SEM (cell line): ENCODE measurements around the gene ZNF735.

DNA sequence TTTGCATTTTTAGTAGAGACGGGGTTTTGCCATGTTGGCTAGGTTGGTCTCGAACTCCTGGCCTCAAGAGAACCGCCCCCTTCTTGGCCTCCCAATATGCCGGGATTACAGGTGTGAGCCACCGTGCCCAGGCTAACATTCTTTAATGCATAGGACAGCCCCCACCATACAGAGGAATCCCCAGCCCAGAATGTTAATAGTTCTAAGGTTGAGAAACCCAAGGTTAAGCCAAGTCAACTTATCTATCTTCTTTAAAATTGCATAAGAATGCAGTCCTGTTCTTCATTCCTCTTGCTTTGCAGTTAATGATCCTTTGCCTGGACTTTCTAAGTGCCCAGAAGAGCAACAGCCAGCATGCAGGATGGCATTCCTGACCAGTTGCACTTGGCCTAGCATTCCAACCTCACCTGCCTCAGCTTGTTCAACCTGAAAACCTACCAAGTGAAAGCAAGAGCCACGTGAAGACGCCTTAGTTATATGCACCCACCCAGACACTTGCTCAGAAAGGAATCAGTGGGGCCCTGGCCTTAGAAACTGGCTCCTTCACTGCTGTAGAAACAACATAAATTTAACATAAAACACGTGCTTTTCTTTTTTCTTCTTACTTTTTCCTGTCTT is 24.8 kb downstream of the EGFR start:
- PRO-cap = no peak

DNA sequence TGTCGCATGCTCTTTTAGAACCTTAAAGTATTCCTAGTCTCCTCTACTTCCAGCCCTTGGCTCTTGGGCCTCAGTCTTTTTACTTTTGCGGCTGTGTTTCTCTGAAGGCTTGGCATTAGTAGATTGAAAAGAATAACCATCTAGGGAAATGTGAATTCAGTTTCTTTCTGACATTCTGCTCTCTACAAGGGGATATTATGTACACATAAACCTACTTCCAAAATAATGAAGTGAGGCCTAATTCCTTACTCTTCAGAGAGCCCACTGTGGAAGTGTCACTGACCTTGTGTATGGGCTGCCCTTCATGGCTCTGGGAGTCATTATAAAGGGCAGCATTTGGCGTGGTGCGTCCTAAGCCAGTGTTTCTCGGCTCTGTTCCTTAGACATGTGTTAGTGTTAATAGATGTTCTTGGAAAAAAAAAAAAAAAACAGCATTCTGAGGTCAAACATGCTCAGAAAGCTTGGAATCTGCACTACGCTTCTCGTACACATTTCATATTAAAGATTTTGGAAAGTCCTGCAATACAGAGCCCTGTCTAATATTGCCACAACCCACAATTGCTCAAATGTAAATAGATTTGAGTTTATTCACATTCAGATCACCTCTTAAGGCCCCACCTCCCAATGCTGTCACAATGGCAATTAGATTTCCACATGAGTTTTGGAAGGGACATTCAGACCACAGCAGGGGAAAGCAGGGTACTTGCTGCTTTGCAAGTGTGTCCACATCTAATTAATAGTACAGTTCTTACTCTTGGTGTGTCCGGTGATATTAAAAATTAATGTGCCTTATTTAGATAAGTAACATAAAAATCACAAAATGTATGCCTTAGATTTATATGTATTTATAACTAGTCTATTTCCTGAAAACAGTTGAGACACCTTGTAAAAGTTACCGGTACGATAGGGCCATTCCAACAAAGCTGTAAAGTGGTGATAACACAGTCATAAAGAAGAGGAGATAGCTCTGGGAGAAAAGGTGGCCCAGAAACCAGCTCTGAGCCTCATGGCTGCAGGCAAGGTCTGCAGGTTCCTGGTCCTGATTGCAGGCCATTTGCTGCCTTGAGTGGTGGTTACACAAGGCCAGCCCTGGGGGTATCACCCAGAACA is 27.7 kb downstream of the EGFR start:
- PRO-cap = no peak

DNA sequence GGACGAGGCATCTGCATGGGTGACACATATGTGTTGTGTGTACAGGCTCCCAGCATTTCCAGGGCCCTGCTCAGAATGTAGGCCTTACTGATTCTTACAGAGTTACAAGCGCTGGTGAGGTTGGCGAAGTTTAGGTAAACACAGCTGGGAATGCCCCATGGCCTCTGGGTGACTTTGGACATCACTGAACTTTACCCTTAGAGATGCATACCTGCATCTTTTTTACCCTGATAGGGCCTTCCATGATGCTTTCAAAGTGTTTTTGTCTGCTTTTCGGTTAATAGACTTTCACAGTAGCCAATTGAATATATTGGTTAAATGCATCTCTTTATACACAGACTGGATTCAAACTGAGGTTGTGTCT is 29.4 kb downstream of the EGFR start:
- PRO-cap = no peak

GRCh38 chr7:55129613-55130388 is 111.0 kb downstream of the EGFR start:
- PRO-cap = no peak

GRCh38 chr7:55132387-55132811 is 113.6 kb downstream of the EGFR start:
- PRO-cap = no peak

- PRO-cap = no peak
Observed at GRCh38 chr7:55146407-55146772, 127.6 kb downstream of the EGFR start.

DNA sequence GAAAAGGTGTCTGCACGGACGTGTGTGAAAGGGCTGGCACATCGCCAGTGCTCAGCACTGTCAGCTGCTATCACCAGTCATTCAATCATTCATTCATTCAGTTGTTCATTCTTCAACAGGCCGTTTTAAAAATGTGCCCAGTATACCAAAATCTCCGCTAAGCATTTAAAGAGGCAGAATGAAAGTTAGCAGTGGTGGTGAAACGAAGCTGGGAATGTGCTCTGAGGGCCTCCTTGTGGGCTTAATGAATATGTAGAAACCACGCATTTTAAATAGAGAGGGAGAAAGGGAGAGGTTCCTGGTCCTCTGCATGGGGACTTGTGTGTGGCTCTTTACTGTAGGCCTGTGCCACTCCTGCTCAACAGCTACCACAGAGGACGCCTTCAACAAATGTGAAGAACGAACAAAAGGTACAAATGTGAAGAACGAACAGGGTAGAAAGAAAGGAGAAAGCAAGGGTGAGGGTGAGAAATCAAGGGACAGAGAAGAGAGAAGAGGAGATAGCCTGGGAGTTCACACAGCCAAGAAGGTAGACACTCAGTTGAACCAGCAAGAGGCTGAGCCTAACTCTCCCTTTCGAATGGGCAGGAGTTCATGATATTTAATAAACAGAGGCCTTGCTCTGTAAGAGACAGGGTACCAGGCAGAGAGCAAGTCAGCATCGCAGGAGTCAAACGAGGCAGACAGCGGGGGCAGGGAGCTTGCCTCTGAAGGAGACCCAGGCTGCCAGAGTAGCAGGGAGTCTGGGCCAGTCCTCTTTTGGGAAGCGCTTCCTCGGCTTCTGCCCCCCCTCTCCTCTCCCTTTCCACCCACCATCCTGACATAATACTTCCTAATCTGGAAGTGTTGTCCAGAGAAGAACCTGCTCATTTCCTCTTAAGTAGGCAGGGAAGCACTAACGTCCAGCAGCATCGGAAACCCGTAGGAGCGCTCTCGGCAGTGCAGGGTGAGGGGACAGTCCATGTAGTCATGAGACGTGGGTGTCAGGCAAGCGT is 170.8 kb downstream of the EGFR start:
- PRO-cap = no peak

DNA sequence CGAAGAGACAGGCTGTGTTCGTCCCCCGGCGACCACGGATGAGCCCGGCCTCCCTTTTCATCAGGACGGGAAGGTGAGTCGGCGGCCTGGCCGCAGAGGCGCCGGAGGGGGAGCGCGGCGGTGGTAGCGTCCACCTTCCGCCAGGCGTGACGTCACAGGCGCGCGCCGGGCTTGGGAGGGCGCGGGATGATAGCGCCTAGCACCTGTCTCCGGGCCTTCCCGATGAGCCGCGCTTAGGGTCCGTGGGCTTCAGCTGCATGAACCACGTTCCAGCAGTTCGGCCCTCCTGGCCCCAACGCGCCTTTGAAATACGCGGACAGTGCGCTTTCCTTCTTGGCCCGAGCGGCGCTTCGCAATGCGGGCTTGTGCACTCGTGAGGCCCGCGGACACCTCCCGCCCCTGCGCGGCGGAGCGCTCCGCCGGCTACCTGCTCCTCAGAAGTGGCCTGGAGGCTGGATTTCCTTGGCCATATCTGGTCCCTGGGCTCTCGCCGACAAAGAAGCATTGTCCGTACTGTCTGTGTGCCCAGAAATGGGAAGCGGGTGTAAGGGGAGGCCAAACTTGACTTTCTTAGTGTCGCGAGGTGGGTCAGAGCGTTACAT is 1.1 kb downstream of the LANCL2 start:
- PRO-cap = bidirectional peak, plus-strand start at position 199 of the sequence, minus-strand start at position 116 of the sequence

GRCh38 chr7:55475393-55475884 is 96.9 kb downstream of the VOPP1 start:
- PRO-cap = no peak

DNA sequence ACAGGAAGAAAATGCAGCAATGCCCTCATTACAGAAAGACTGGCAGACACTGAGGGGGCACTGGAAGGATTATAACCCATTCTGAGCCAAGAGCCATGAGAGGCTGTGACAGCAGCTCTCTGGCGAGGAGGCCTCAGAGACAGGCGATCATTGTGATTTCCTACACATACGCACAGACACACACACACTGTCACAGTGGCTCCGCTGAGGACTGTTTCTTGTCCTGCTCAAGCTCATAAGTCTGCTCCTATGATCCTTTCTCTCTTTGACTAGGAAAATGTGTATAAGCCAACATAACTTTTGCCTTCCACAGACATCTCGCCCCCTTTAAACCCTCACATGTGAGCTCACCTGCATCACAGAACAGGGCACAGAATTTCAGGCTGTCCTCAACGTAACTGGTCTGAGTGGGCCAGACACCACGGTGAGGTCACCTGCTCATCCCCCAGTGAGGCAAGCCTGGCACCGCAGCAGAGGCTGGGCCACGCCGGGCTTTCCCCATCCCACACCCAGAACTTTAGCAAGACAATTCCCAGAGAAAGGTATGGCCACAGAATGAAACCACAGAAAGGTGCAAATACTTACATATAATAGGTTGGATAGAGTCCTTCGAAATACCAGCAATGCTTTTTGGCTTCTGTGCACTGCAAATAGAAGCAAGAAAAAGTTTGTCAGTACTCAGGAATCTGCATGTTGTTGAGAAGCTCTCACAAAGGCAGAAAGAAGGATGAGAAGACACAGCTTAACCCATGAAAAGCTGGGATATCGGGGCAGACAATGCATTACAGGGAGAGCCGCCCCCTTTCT is 51.6 kb downstream of the VOPP1 start:
- PRO-cap = no peak

GRCh38 chr7:55534952-55535998 is 37.0 kb downstream of the VOPP1 start:
- PRO-cap = no peak

DNA sequence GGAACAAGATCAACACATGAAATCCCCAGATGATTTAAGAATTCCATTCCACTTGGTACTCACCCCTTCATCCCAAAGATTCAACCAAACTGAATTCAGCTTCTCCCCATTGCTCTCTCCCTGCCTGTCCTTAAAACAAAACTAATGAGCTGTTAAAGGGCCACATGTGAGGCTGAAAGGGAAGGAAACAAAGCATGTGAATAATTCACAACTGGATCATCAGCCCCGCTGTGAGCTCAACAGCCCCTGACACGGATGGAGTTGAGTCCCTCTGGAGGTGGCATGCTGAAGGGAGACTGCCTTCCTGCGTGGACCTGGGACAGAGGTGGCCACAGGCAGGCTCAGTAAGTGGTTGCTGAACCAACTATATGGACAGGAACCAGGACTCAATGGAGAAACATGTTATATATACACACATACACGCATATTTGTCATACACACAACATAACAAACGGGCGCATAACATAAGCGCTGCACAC is 32.8 kb downstream of the VOPP1 start:
- PRO-cap = no peak

DNA sequence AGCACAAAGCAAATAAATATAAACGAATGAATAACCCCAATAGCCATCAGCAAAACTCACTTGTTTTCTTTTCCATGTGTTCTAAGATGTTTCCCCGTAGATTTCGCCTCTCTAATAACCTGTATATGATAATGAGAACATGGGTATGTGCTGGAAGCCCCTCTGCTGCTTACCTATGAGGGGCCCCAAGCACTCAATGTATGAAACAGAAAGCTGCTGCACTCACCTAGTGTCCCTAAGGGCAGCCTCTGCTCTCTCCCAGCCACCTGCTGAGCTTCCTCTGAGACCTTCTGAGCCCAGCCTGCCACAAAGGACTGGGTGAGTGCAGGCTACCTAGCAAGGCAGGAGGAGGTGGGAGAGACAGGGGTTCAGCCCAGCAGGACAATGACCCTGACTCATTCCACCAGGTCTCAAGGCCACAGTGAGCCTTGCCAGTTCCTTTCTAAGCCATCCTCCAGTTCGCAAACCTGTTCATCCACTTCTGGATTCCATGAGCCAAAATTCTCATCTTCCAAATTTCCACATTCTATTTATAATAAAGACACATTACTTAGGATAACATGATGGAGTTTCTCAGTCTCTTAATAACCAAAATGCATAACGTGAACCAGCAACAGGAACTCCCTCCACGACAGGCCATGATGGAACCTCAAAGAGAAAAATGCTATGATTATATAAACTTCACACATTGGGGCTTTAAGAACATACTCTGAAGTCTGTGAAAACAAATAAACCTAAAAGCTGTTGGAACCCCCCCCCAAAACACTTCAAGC is 16.2 kb downstream of the VOPP1 start:
- PRO-cap = no peak

- PRO-cap = no peak
Observed at GRCh38 chr7:55557588-55558093, 14.7 kb downstream of the VOPP1 start.

- PRO-cap = no peak
Observed at GRCh38 chr7:55965852-55966365, 1.5 kb downstream of the NIPSNAP2 start.

DNA sequence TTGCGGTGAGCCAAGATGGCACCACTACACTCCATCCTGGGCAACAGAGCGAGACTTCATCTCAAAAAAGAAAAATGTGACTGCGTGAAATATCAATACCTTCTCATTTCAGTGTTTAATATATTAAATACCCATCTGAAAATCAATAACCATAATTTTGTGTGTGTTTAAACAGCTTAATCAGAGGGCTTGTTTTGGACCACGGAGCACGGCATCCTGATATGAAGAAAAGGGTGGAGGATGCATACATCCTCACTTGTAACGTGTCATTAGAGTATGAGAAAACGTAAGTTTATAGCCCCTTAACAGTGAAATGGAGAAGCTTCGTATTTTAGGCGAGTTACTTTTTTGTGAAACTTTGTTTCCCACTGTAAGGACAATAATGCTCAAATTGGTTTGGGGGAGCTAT is 6.3 kb downstream of the CCT6A start:
- PRO-cap = no peak

GRCh38 chr7:56448117-56448725 is 332.0 kb upstream of the NUPR2 start:
- PRO-cap = no peak

GRCh38 chr7:57783627-57783925 is 333.6 kb downstream of the ZNF716 start:
- PRO-cap = no peak

DNA sequence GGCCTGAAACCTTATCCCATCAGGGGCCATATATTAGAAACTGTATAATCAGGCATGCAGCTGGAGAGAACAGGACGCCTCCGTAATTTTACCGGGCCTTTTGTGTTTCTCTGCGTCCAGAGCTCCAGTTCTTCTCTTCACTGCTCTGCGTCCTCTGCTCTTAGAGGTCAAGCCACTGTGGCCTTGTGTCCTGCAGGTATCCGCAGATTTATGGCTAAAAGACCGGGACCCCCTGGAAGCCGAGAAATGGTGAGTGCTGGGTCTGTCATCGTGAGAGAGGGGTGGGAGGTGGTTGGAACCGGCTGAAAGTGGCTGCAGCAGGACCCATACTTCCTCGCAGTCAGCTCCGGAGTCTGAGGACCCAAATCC is at the start of gene ZNF735:
TSS of gene ZNF735 (plus strand) at position 211 of the 369 bp plus-strand sequence.
- PRO-cap = no peak

GRCh38 chr7:64433566-64434072 is 119.9 kb downstream of the ZNF736 start:
- PRO-cap = no peak